A172 (cell line): ENCODE data around the genes DAB2IP and OR1J4.

DNA sequence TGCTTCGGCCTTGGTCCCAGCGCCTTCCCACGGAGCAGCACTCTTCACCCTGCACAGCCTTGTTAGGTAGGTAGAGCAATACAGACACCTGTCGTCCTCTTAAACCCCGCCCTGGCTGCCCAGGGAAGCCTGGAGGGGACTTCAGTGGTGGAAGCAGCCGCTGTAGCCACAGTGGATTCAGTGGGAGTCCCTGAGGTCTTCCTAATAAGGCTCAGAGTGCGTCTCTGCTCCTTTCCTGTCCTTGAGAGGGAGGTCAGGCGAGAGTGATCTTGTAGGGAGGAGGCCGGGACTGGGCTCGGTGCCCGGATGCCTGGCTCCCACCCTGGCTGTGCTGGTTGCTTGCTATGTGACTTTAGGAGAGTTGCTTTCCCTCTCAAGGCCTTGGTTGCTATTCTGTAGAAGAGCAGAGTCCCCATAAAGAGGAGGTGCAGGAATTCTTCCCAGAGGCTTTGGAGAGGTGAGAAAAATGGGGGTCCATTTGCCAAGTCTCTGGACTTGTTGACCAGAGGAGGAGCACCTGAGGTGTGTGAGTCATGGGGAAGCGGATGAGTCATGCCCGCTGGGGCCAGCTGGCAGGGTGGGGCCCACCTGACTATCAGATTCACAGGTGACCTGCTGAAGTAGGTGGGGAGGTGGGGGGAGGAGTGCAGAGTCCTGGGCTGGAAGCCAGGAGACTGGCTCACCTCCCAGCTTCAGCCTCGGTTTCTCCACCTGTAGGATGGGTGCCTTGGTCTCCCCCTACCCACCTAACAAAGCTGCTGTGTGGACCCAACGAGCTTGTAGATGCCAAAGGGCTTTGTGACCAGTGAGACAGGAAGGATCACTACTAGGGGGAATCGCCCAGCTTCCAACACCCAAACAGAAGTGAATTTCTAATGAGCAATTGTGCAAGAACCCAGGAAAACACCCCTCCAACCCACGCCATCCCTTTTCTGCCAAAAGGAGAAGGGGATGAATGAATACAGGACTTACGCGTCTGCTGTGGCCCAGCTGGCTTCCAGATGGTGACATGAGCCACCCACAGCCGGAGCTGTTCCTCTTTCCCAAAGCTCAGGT, 13.9 kb downstream of the GSN start:
- RAMPAGE, long total RNA: no peak

DNA sequence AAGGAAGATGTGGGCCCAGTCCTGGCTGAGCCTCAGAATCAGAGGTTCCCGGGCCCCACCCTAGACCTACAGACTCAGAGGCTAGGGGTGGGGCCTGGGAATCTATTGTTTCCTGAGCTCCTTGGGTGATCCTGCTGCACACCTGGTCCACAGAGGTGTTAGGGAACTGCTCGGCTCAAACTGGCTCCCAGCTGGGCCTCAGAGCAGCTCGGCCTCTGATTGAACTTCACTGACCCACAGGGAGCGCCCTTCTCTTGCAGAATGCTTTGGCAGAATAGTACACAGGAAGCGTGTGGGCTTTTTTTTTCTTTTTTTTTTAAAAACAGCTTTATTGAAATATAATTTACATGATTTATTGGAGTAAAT, 19.4 kb downstream of the GSN start:
- RAMPAGE, long total RNA: no peak

DNA sequence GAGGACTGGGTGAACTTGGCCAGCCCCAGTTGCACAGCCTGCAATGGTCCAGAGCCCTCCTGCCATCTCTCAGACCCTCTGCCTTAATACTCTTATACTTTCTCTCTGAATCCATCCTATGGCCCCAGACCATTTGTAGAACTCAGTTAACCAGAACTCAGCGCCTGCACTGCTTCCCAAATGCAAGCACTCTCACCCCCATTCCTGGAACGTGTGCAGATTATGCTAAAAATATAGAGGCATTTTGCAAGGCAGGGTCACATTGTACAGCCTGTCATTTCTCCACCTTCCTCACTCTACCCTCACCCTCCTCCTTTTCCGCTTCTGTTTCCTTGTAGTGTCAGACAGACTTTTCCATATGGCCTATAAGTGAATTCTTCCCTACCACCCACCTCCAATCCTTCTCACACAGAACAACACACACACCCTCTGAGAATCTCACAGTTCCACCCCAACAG, 25.4 kb downstream of the GGTA1 start:
- RAMPAGE, long total RNA: no peak

- RAMPAGE, long total RNA: no peak
These were observed 430 bp downstream of the GGTA1 start for GRCh38 chr9:121499194-121499634.

- RAMPAGE, long total RNA: no peak
These were observed 15.1 kb upstream of the DAB2IP start for GRCh38 chr9:121636137-121636958.

GRCh38 chr9:121650189-121651158, 960 bp upstream of the DAB2IP start:
- RAMPAGE, long total RNA: no peak

- RAMPAGE, long total RNA: no peak
These were observed at the start of gene DAB2IP for GRCh38 chr9:121651159-121652132. Gene DAB2IP, plus strand, starts transcription at chr9:121651634.

DNA sequence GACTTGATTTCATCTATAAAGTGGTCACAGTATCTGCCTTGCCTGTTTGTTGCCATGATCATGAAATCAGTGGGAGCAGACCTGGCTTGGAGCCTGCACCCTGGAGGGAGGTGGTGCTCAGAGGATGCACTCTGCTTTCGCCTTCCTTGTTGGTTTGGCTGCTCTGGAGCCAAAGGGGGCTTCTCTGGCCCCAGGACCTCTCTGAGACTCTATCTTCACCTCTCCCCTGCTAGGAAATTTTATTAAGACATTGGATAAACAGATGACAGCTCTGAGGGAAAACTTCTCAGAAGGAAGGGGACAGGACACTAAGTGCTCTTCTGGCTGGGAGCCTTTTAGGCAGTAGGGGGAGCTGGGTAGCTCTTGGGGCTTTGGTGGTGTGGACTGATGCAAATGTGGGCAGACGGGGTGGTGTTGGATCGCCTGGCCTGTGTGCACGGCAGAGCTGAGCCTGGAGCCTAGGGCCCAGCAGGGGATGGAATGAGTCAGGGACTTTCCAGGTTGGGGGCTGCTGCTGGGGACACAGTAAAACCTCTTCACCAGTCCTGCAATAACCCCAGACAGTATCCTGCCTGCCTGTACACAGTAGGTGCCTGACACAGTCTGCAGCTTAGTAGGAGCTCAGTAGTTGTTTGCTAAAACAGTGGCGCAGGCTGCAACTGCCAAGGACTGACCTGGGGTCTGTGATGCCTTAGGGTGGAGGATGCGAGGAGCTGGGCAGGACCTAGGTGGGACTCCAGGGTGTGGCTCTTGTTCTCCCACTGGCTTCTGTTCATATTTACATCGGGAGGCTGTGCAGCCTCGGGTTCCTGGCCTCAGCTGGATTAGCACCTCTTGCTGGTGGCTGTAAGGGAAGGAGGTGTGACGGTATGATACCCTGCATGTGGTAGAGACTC, 83.7 kb downstream of the DAB2IP start:
- RAMPAGE, long total RNA: no peak

DNA sequence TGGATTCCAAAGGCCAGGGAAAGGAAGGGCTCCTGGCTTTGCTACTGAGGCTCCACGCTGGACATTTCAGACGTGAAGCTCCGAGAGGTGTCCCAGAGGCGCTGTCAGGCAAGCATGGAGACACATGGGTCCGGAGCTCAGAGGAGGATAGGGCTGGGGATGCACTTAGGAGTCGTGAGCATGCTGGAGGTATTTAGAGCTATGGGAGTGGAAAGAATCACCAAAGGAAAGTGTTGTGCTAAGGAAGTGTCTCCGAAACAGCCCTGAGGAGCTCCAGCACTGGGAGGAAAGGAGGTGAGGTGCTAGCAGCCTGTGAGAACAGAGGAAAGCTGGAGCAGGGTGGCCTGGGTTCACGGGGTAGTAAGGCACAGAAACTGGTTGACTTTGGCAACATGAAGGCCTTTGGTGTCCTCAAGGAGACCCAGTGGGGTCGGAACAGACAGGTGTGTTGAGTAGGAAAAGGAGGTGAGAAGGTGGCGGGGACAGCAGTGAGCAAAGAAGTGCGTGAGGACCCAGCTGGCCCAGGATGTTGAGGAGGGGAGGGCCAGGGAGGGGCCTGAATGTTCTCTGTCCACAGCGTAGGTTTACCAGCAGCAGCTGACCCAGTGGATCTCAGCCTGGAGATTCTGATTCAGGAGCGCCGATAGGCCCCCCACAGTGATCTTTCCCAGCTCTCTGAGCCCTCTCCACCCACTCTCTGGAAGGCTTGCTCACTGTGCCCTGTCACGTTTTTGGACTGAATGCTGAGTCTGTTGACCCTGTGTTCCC, 88.4 kb downstream of the DAB2IP start:
- RAMPAGE, long total RNA: no peak

DNA sequence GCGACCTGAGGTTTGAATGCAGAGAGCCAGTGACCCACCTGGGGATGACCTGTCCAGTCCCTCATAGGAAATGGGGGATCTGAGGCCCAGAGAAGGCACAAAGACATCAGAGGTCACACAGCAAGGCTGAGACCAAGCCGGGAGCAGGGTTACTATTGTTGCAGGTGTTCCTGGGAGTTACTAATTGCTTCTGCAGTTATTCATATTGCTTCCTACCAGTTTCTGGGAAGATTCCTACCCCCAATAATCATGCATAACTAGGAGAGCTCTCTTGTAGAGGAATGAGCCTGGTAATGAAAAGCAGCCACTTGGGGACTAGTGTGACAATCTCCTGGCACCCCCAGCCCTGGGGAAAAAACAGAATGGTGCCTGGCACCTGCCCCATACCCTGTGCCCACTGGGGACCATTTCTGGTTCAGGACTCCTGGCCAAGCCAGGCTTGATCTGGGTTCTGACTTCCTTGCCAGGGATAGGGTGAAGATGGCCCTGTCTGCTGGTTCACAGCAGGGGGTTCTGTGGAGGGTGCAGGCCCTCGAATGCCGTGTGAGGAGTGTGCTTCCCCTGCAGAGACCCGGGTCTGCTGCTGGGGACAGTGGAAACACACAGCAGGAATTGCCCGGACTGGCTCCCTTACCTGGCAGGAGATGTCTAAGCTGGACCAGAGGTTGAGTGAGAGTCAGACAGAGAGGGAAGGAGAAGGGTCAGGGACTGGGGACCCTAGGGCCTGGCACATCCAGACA, 106.3 kb downstream of the DAB2IP start:
- RAMPAGE, long total RNA: no peak

GRCh38 chr9:121883716-121884685, 209.1 kb downstream of the TTLL11 start:
- RAMPAGE, long total RNA: no peak

- RAMPAGE, long total RNA: no peak
These were observed 120.4 kb downstream of the TTLL11 start for GRCh38 chr9:121972525-121973331.

DNA sequence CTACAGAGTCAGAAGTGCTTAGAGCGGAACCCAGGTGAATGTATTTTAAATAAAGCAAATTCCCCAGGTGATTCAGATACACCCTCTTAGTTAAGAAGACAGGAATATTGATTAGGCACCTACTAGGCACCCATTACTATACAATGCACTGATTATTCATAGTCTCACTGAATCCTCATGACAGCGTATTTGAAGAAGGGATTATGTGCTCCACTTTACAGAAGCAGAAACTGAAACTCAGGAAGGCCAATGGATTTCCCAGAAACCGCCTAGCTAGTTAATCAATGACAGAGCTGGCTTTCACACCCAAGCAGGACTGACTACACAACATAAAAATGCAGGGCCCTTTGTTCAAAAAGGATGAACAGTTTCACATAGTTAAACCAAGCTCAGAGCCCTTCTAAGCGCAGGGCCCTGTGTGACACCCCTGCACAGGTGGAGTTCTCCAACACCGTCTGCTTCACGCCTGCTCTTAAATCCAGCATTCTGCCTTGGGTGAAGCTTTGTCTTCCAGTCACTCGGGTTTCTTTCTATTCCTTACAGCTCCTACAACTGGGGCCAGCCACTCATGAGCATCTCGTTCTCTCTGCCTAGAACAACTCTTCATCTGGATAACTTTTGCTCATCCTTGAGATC, 117.2 kb downstream of the TTLL11 start:
- RAMPAGE, long total RNA: no peak

- RAMPAGE, long total RNA: no peak
These were observed 27.2 kb downstream of the TTLL11 start for GRCh38 chr9:122065723-122066435.

- RAMPAGE, long total RNA: no peak
These were observed 16.1 kb downstream of the RBM18 start for GRCh38 chr9:122248235-122249233.

DNA sequence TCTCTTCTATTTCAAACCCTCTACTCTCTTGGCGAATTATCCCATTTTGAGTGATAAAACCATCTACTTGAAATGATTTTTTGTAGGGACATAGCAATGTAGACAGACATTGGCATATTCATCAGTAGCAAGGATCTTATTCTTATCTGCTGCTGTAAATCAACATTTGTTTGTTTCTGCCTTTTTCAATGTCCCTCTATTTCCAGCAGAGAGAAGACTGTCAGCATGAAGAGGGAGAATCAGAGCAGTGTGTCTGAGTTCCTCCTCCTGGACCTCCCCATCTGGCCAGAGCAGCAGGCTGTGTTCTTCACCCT, at the start of gene OR1J4:
TSS of gene OR1J4 (plus strand) at position 226 of the 314 bp plus-strand sequence.
- RAMPAGE, long total RNA: no peak

DNA sequence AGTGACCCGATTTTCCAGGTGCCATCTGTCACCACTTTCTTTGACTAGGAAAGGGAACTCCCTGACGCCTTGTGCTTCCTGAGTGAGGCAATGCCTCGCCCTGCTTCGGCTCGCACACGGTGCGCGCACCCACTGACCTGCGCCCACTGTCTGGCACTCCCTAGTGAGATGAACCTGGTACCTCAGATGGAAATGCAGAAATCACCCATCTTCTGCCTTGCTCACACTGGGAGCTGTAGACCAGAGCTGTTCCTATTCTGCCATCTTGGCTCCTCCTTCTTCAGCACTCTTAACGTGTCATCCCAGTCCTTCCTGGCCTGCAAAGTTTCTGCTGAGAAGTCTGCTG, 12.7 kb upstream of the OR1L8 start:
- RAMPAGE, long total RNA: no peak

GRCh38 chr9:122826502-122826926, 1.9 kb downstream of the PDCL start:
- RAMPAGE, long total RNA: no peak

DNA sequence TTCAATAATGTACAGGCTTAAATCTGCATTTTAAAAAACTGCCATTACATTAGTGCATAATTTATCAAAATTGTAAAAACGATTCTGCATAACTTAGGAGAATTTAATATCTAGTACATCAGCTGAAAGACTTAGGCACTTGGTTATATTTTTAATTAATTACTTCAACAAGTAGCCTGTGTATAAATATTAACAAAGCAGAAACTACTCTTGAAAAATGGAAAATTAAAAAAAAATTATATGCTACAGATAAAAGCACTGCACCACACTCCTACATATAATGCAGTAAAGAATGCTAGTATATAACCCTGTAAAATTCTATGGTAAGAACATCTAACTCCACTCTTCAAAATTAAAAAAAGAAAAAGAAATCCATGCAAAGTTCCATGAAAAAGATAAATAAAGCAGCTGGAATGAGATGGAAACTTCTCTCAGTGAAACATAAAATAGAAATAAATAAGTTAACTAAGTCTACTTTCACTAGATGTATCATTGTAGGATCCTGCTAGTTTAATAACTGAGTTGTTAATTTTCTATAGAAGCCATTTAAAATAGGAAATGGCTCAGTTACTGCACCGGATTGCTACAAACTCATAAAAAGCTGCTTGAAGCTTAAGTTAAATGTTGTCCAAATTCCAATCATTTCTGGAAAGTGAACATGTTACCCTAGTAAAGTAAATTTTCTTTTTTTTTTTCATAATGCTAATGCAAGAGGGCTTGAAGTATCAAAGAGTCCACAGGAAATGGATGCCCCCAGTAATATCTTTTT, 20.6 kb upstream of the PDCL start:
- RAMPAGE, long total RNA: no peak

DNA sequence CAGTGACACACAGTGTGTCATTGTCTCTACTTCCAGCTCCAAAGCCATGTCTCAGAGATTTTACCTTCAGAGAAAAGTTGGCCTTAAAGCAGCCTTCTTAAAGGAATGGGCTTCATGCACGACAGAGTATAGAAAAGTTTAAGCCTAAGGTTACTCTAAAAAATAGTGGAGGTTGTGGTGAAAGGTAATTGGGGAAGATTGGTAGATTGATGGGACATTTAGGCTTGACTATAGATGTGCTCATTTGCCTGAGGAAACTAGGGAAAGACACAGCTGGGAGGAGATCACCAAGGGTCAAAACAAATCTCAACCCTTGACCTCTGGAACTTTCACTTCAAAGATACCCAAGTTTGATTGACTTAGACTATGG, 19.1 kb downstream of the RABGAP1 start:
- RAMPAGE, long total RNA: no peak